Thyroid gland (tissue), 7 donors: ENCODE measurements around a stretch of chr1.

GRCh38 chr1:19250713-19251270 is 532 bp downstream of the EMC1 start:
- PRO-cap, 2 experiments = no peak in any of the 2 experiments
- RAMPAGE, long total RNA, 5 experiments = no peak in any of the 5 experiments

- PRO-cap, 2 experiments = no peak in any of the 2 experiments
- RAMPAGE, long total RNA, 5 experiments = no peak in any of the 5 experiments
Measured at GRCh38 chr1:19385312-19385631, 73.1 kb downstream of the SLC66A1 start.

- PRO-cap, 2 experiments = no peak in any of the 2 experiments
- RAMPAGE, long total RNA, 5 experiments = no peak in any of the 5 experiments
Measured at GRCh38 chr1:19390227-19390663, 78.1 kb downstream of the SLC66A1 start.

DNA sequence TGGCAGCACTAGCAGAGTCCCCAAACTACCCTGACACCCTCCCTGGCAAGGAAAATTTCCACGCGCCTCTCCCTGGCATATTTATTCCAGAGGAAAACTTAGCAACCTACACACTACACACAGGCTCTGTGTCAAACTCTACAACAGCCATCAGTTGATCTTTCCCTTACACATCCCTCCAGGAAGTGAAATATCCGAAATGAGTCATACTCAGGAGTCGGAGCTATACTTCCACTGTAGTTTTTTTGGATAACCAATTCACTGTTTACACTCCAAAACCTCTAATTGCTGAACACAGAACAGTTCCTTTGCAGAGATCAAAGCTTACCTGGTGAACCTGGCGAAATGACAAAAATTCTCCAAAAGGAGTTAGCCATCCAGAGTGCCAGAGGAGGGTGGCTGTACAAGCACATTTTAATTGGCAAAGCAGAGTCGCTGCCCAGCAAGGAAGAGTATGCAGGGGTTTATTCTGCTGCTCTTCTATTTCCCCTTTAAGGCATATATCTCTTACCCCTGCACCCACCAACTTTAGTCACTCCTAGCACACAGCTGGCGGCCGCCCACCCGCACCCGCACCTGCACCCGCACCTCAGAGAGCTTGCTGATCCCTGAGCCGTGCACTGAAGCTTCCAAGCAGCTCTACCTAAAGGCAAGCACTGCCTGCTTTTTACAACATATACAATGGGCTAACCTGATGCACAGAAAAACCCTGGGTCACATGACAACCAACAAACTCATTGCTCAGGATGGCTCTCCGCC is 55.0 kb downstream of the CAPZB start:
- PRO-cap, 2 experiments = peak in 2 of 2 experiments; most common plus-strand start position 429 of the sequence (in 2); most common minus-strand start position 145 of the sequence (in 1)
- RAMPAGE, long total RNA, 5 experiments = no peak in any of the 5 experiments

DNA sequence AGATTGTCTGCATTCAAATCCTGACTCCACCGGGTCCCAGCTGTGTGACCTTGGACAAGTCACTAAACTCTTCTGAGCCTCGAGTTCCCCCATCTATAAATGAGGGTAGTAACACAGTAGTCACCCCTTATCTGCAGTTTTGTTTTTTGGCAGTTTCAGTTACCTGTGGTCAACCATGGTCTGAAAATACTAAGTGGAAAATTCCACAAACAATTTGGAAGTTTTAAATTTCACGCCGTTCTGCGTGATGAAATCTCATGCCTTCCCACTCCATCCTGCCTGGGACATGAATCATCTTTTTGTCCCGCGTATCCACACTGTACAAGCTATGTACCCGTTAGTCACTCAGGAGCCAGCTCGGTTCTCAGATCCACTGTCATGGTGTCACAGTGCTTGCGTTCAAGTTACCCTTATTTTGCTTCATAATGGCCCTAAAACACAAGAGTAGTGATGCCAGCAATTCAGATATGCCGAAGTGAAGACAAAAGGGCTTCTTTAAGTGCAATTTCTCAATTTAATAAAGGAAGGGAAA is 49.3 kb downstream of the CAPZB start:
- PRO-cap, 2 experiments = no peak in any of the 2 experiments
- RAMPAGE, long total RNA, 5 experiments = no peak in any of the 5 experiments

GRCh38 chr1:19447677-19448374 is 37.5 kb downstream of the CAPZB start:
- PRO-cap, 2 experiments = no peak in any of the 2 experiments
- RAMPAGE, long total RNA, 5 experiments = no peak in any of the 5 experiments

DNA sequence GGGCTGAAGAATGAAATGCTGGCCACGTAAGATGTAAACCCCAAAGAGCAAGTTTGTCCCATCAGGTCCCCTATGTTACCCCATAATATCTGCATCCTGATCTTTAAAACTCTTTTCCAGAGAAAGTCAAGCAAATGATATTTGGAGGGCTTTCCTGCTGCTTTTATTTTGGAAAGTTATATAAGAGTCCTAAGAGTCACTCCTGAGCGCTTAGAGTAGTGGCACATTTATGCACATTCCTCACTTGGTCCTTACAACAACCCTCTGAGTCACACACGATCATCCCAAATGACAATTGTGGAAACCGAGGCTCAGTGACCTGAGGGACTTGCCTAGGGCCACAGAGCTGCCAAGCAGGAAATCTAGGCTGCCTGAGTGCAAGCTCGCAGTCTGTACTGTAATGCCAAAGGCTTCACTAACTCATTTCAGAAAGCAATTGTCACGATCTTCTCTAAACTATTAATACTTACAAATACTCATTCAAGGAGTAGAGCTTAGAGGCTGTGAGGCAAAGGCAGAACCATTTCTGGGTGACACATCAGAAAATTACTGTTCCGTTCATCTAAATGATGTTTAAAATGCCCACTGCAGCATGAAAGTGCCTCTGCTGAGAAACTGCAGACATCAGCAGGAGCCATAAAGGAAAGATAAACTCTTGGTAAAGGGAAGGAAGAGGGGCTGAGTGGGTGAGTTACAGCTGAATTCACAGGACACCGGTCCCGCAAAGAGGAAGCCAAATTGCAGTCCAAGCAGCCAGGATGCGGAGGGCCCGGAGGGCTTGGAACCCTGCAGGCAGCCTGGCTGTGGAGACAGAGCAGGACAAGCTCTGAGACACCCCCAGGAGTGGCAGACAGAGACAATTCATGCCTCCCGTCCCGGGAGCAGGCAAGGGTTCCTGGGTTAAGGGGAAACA is 30.8 kb downstream of the CAPZB start:
- PRO-cap, 2 experiments = peak in 1 of 2 experiments; most common plus-strand start position 322 of the sequence (in 1); most common minus-strand start position 139 of the sequence (in 1)
- RAMPAGE, long total RNA, 5 experiments = no peak in any of the 5 experiments

- PRO-cap, 2 experiments = no peak in any of the 2 experiments
- RAMPAGE, long total RNA, 5 experiments = no peak in any of the 5 experiments
Measured at GRCh38 chr1:19459494-19460074, 25.8 kb downstream of the CAPZB start.

GRCh38 chr1:19599143-19599766 is 2.5 kb downstream of the MICOS10 start:
- PRO-cap, 2 experiments = no peak in any of the 2 experiments
- RAMPAGE, long total RNA, 5 experiments = no peak in any of the 5 experiments

DNA sequence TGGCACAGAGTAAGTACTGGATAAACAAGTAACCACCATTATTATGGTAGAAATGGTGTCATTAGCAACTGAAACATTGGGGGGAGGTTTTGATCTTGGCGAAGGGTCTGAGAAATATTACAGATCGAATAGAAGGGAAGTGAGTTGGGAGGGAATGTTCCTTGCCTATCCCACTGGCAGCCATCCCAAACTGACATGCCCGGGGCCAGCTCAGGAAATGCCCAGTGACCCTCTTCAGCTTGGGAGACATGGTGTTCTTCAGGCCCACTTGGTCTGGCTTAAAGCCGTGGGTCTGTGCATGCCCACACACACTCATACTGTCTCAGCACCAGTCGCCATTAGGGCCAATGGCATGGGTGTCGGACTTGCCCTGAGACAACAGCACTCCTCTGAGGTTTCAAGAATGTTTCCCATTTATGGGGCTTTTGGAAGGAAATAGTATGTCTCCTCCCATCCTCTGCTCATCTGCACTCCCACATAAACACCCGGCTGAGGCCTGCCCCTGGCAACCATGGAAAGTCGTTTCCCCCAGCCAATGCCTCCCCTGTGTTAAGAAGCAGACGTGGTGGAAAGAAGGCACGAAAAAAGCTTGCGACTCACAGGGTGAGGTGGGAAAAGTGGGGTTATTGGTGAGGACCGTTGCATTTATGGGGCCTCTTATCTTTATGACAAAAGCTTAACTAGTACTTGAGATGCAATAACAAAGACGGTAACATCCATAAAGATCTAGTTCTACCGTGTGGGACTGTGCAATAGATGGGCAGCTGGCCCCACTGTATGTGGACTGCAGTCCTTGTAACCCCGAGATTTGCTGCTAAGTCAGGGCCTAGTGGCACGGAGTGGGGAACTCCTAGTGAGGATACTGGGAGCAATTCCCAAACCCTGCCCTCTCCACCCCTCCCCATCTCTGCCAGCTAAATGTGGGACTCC is 2.0 kb downstream of the RNF186 start:
- PRO-cap, 2 experiments = no peak in any of the 2 experiments
- RAMPAGE, long total RNA, 5 experiments = no peak in any of the 5 experiments

- PRO-cap, 2 experiments = no peak in any of the 2 experiments
- RAMPAGE, long total RNA, 5 experiments = no peak in any of the 5 experiments
Measured at GRCh38 chr1:19815571-19816699, 852 bp upstream of the RNF186 start.

- PRO-cap, 2 experiments = no peak in any of the 2 experiments
- RAMPAGE, long total RNA, 5 experiments = no peak in any of the 5 experiments
Measured at GRCh38 chr1:19988316-19988612, 8.8 kb upstream of the PLA2G2A start.

DNA sequence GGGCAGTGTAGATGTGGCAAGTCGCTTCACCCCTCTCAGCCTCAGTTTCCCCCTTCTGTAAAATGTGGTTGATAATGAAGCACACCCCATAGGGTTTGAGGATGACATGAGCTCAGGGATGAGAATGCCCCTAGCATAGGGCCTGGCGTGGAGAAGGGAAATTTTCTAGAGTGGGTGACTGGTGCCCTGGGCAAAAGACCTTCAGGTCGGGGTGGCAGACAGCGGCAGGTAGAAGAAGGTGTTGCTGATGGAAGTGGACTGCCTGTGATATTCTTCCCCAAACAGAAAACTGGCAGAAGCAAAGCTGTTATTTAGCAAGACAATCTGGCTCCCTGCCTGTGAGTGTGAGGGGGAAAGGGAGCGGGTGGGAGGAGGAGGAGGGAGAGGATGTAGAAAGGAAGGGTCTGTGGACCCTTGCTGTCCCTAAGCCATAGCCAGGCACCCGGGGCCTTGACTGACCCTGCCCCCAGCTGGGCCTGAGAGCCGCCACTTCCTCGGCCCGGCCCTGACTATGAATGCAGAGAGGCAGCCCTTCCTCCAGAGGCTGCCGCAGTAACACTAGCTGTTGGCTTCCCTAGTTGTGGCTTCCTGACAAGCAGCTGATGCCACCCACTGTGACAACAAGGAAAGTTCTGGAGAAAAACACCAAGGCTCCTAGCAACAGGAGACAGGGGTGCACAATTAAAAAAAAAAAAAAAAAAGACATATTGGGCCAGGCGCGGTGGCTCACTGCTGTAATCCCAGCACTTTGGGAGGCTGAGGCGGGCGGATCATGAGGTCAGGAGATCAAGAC is 13.8 kb downstream of the PLA2G2F start:
- PRO-cap, 2 experiments = peak in 1 of 2 experiments; most common minus-strand start position 513 of the sequence (in 1)
- RAMPAGE, long total RNA, 5 experiments = no peak in any of the 5 experiments

DNA sequence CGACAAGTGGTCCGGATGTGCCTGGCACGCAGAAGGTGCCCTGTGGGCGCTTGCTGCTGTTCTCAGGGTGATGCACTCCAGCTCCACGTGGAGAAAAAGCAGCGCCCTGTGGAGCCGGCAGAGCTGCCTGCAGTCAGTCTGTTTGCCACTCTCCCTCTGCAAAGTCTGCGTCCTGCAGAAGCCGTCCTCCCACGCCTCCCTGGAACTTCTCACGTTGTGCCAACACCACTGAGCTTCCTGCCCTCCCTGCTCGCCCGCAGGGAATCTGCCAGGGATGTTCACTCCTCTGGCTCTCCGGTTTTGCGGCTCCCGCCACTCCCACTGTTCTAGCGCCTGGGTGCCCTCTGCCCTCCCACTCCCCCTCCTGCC is 19.8 kb upstream of the UBXN10 start:
- PRO-cap, 2 experiments = no peak in any of the 2 experiments
- RAMPAGE, long total RNA, 5 experiments = no peak in any of the 5 experiments

DNA sequence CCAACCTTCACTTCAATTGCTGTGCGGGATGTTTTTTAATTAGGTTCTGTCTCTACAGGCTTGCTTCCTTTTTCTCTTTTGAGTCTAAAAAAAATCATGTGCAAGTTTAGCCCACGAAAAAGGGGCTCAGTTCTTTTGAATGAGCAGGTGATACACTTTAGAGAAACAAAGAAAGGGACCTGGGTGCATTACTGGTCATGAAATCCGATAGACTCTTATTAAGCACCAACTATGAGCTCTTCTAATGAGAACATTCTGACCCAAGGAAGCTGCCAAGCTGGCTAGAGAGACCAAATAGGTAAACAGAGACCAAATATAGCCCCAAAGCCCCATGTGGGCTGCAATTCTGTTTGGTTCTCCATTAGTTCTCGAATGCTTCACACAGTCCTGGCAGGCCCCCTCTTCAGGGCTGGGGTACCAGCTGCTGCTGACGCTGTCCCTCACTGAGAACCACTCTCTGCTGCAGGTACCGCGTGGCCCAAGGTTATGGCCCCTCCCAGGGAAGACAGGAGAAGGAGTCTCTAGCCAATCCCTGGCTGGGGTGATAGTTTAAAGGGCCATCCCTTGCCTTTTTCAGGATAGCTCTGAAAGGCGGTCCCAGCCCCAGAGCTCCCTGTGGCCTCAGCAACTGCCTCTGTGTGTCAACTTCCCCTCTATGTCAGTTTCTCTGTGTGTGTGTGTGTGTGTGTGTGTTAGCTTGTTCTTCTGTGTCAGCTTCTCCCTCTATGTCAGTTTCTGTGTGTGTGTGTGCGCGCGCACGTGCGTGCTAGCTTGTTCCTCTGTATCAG is 7.2 kb upstream of the UBXN10 start:
- PRO-cap, 2 experiments = no peak in any of the 2 experiments
- RAMPAGE, long total RNA, 5 experiments = no peak in any of the 5 experiments

- PRO-cap, 2 experiments = no peak in any of the 2 experiments
- RAMPAGE, long total RNA, 5 experiments = no peak in any of the 5 experiments
Measured at GRCh38 chr1:20192299-20192936, 6.1 kb upstream of the PLA2G2C start.

- PRO-cap, 2 experiments = no peak in any of the 2 experiments
- RAMPAGE, long total RNA, 5 experiments = no peak in any of the 5 experiments
Measured at GRCh38 chr1:20211508-20212062, 25.3 kb upstream of the PLA2G2C start.

GRCh38 chr1:20473023-20473847 is 12.8 kb downstream of the CAMK2N1 start:
- PRO-cap, 2 experiments = no peak in any of the 2 experiments
- RAMPAGE, long total RNA, 5 experiments = no peak in any of the 5 experiments

- PRO-cap, 2 experiments = no peak in any of the 2 experiments
- RAMPAGE, long total RNA, 5 experiments = no peak in any of the 5 experiments
Measured at GRCh38 chr1:20648344-20648951, 12.7 kb downstream of the DDOST start.

GRCh38 chr1:20654068-20654752 is 7.0 kb downstream of the DDOST start:
- PRO-cap, 2 experiments = no peak in any of the 2 experiments
- RAMPAGE, long total RNA, 5 experiments = start-site peak on the plus strand in 1 of 5 experiments, at chr1:20654629-20654684 at its widest, 14 reads per replicate